Placental pericyte (primary cell): ENCODE measurements around the genes PVALEF and AATK.

DNA sequence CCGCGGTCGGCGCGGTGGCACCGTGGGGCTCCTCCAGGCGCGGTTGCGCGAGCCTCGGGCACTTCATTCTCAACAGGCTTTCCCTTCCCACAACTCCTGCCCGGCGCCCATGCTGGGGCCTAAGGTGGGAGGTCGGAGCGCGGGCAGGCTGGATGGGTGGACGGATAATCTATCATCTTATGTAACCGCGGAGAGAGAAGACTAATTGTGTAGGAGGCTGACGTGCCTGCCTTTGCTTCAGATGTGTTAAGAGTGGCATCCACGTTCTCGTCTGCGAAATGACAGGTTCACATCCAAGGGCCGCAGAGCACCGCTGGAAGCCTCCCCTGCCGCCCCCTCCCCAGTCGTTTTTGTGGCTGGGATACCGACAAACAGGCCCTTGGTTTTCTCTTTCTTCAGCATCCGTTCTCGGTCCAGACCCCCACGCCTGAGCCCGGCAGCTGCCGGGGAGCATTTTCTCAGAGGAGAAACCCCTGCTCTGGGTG lies 864 bp downstream of the BAIAP2 start:
- CAGE, long polyA plus RNA, result no peak

- CAGE, long polyA plus RNA, result no peak
These were observed 9.8 kb downstream of the BAIAP2 start for GRCh38 chr17:81044550-81045431.

- CAGE, long polyA plus RNA, result no peak
These were observed 48.1 kb downstream of the BAIAP2 start for GRCh38 chr17:81082715-81083710.

- CAGE, long polyA plus RNA, result no peak
These were observed at the start of gene PVALEF for GRCh38 chr17:81164815-81165598. PVALEF (plus strand) TSS chr17:81165507.

GRCh38 chr17:81166064-81166319 lies at the start of gene AATK:
AATK (minus strand) TSS chr17:81166221.
- CAGE, long polyA plus RNA, result no peak

DNA sequence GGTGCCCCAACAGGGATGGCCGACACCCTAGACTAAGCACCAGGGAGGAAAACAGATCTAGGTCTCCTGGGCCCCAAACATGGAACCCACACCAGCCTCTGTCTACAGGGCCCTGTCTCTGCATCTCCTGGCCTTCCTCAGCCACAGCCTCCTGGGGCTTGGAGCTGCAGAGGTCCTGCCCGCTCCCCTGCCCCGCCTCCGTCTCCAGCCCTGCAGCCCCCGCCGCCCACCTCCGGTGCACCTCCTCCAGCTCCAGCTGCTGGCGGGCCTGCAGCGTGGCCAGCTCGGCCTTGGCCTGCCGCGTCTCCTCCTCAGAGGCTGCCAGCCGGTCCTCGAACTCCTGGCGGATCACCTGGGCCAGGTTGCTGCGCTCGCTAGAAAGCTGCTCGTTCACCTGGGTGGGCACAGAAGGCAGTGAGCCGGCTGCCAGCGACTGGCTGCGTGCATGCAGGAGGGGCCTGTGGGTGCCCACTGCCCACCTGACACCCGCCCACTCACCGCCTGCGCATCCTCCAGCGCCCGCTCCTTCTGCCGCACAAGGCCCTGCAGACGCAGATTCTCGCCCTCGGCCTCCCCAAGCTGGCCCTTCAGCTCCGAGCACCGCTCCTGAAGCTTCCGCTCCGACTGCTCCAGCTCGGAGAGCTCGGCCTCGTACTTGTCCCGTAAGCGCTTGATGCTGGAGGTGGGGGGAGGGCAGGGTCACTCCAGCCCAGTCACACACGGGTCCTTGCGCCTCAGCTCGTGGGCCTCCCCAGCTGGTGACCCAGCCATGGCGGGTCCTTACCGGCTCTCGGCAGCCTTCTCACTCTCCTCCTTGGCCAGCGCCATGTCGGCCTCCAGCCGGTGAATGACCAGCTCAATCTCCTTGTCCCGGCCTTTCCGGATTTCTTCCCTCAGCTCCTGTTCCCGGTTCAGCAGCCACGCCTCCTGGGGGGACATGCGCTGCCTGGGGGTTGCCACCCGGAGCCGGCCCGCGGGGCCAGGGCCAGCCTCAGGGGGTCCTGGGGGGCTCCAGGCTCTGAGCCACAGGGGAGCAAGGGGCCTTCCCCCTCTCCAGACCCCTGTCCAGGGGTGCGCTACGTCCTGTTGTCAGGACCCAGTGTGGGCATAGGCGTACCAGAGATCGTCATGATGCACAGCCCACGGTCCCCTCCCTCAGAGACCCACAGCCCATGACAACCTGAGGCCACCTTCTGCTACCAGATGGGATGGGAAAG lies 24.8 kb upstream of the AATK start:
- CAGE, long polyA plus RNA, result no peak

- CAGE, long polyA plus RNA, result no peak
These were observed 22.5 kb downstream of the CEP131 start for GRCh38 chr17:81200242-81200615.

DNA sequence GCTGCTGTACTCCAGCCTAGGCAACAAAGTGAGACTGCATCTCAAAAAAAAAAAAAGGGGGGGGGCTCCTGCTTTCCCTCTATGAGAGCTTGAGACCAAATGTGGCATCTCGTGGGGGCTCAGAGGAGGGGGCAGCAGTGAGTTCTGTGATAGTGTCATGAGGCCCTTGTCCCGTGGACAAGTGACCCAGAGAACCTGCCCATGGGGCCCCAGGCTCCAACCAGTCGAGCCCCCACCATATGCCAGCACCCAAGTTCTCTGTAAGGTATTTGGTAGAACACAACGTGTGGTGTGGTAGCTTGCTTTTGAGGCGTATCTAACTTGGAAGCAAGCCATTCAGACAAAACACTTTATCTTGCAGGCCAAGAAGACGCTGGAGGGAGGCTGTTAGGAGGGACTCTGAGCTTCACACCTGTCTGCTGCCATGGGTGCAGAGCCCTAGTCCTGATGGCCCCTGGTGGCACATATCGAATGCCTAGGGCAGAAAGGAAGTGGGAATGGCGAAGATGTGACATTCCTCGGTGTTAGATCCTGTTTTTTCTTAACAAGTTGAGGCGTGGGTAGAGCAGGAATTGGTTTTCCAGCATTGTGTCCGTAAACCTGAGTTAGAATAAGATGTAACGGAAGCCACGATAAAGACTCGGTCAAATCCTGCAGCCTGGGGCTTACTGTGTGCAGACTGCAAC lies 1.7 kb downstream of the NDUFAF8 start:
- CAGE, long polyA plus RNA, result no peak

GRCh38 chr17:81272475-81273195 lies 22.5 kb downstream of the SLC38A10 start:
- CAGE, long polyA plus RNA, result no peak

DNA sequence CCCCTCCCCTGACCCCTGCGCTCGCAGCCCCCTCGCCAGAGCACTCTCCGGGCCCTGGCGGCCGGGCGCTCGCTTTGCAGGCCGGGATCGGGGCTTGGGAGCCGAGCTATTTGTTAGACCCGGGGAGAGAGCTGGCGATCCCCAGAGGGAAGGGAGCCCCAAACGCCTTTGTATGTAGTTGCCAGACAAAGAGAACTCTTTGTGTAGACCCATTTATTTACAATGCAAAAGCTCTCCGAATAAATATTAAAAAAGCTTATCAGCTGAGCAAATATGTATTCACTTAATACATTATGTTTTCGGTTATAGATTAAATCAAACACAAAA lies 2.4 kb downstream of the BAHCC1 start:
- CAGE, long polyA plus RNA, result no peak

GRCh38 chr17:81403460-81404484 lies 8.5 kb downstream of the BAHCC1 start:
- CAGE, long polyA plus RNA, result no peak

DNA sequence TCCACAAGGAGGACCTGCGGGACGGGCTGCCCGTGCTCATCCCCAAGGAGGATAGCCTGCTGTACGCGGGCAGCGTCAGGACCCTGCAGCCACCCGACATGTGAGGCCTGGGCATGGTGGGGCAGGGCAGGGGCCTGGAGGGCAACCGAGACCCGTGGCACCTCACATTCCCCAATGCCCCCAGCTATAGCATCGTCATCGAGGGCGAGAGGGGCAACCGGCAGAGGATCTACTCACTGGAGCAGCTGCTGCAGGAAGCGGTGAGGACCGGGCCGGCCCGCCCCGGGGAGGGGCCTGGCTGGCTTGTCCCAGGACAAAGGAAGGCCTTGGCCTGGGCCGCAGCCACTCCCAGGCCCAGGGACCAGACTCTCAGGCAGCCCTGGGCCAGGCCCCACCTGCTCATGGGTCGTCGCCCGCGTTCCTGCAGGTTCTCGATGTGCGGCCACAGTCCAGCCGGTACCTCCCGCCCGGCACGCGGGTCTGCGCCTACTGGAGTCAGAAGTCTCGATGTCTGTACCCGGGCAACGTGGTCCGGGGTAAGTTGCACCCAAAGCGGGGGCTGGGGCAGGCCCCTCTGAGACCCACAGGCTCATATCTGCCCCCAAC lies 53.4 kb downstream of the ACTG1 start:
- CAGE, long polyA plus RNA, result no peak

- CAGE, long polyA plus RNA, result no peak
These were observed 46.7 kb downstream of the ACTG1 start for GRCh38 chr17:81465745-81466502.

GRCh38 chr17:81539643-81540284 lies 11.6 kb downstream of the FSCN2 start:
- CAGE, long polyA plus RNA, result no peak

- CAGE, long polyA plus RNA, result no peak
These were observed 5.0 kb downstream of the FAAP100 start for GRCh38 chr17:81546897-81547717.

DNA sequence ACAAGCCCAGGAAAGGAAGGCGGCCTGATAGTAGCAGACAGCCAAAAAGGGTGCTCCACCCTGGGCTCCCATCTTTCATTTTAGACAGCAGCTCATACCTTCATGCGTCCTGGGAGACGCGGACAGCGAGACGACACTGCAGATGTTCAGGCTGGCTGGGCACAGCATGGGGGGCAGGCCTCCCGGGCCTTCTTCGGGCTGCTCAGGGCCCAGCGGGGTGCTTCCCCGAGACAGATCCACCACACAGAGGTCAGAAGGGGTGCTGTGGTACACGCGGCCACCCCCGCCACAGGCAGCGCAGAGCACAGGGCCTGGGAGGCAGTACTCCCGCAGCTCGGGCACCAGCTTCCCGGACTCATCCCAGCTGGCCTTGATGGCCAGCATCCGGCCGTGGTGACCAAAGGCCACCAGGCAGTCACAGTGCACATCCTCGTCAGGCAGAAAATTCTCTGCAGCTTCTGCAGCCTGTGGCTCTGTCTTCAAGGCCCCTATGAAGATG lies 2.0 kb downstream of the FAAP100 start:
- CAGE, long polyA plus RNA, result no peak

DNA sequence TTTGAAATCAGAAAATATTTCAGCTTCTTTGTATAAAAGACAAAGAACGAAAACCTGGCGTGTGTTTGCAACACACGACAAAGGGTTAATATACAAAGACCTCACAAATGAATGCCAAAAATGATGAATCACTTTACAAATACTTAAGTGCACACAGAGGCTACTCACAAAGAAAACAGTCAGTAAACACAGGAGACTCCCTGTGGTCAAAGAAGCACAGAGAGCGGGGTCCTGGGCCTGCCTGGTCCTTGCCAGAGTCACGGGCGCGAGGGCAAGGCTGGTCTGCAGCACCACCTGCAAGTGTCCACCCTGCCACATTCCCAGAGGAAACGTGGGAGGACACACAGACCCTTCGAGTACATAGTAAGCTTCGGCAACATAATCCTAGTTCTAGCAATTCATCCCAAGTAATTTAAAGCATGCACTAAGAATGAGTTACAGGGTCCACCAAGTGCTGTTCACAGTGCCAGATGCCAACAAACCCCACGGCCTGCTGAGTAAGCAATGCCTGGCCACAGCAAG lies 24.5 kb upstream of the FAAP100 start:
- CAGE, long polyA plus RNA, result no peak

DNA sequence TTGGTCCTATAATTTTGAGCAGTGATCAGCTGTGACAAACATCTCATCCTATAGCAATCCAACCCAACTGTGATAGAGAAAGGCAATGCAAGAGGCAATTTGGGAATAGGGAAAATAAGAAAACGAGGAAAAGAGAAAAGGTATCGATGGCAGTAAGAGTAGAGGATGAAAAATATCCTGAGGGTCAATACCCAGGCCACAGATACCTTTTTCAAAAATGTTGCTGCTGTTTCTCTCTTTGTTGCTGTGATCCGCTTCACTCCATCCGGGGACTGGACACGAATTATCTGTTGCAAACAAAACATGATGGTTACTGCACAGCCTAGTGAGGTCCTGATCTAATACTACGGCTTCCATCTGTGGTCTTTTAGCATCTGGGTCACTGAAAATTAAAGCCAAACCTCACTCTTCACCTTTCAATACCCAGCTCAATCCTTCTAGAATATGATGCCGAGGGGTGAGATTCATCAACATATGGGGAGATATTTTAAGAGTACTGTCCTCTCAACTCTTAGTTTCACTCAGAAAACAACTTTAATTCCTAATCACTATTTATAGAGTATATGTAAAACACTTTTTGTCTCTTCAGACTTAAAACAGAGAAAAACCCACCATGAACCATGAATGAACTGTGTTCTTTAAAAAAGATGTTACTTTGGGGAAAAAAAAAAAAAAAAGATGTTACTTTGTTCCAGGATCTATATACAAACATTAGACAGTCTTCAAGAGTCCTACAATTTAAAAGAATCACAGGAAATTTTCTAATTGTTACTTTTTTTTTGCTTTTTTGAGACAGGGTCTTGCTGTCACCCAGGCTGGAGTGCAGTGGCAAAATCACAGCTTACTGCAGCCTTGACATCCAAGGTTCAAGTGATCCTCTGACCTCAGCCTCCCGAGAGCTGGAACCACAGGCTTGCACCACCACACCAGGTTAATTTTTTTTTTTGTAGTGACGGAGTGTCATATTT lies 7.1 kb downstream of the NPLOC4 start:
- CAGE, long polyA plus RNA, result no peak

- CAGE, long polyA plus RNA, result no peak
These were observed 21.7 kb downstream of the SLC25A10 start for GRCh38 chr17:81733657-81734357.

DNA sequence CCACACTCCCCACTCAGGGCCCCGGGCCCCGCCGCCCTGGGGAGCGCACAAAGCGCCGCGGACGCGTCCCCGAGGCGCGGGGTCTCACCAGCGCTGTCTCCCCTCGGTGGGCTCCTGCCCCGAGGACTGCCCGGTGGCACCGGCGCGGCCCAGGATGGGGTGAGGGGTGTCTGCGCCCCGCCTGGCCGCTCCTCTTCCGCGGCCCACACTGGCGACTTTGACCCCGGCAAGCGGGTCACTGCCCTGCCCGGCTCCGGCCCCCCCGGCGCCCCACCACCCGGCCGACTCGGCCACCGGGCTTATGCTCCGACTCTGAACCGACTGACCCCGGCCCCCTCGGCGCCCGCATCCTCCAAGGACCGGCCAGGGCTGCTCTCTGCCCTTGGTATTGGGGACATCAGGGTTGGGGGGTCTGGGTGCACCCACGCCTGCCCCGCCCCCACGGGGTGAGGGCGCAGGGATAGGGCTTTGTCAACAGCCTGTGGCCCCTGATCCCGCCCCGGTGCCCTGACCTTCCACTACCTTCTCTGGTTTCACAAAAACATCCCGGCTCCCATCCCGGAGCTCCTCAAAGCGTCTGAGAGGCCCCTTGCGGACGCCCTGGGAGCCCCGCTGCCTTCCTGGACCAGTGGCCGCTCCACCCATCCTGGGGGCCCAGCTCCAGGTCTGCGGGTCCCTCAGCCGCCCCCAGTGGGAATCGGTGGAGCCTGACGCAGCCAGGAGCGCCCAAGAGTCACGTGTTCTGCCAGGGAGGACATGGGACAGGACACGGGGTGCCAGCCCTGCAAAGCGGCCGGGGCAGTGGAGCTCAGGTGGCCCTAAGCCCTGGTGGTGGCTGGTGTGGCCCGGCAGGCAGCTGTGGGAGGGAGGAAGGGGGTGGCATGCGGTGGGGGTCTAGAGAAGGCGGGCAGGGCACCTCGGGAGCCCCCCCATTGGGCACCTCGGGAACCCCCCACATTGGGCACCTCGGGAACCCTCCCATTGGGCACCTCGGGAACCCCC lies 921 bp downstream of the GCGR start:
- CAGE, long polyA plus RNA, result no peak